AG04449 (cell line): ENCODE measurements around a stretch of chr9.

- RRBS: 18% methylated on average over 13 of the region's 40 CpGs
These were observed 16.6 kb upstream of the QRFP start for GRCh38 chr9:130913044-130913750.

- RRBS: no CpG with 5 or more reads among the region's 14 CpGs
These were observed 2.6 kb downstream of the FIBCD1 start for GRCh38 chr9:130936063-130937186.

DNA sequence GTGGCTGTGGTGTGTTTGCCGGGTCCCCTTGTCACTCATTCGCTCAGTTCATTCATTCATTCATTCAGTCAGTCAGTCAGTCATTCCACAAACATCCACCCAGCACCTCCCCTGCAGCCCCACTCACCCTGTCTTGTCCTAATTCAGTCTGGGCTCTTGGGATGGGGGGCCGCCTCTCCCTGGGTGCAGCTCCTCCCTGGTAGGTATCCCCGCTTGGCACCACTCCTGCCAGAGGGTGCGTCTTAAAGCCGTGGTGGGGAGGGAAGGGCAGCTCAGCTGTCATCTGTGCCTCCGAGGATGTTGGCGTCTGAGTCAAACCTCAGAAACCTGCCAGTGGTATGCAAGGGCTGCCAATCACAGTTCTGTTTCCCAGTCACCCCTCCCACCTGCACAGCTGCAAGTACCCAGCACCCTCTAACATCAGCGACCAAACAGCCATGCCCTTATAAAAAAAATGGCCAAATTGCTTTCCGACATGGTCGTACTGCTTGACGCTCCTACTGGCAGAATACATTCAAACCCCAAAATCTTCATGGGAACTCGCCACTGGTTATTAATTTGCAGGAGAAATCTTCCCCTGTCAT is 8.2 kb upstream of the FIBCD1 start:
- RRBS: no CpG with 5 or more reads among the region's 13 CpGs

- RRBS: 63% methylated on average over 1 of the region's 12 CpGs
These were observed 11.1 kb upstream of the AIF1L start for GRCh38 chr9:131085216-131085642.

- RRBS: no CpG with 5 or more reads among the region's 11 CpGs
These were observed 4.1 kb downstream of the AIF1L start for GRCh38 chr9:131100326-131100907.

DNA sequence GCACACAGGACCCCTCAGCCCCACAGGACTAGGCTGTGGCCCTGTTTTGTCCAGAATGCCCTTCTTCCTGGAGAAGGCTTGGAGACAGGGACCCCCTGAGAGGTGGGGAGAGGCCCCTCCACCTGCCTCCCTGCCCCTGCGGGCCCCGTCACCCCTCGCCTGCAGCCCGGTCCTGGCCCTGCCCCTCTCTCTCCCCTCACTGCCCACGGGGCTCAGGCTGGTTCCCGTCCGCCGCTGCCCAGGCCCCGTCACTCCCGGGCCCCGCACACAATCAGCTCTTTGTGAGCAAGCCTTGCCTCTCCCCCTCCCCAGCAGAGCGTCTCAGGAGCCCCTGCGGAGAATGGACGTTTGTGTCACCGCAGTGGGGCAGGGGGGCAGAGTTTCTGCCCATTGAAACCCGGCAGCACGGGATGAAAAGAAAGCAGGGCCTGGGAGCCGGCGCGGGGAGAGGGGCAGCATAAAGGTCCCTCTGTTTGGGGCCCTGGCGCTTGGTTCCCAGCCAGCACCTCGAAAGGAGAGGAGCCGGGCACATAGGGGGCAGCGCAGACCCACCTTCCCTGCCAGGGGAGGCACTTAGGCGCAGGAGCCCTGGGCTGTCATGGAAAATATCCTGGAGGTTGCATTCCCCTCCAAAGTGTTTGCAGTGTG is 13.5 kb upstream of the NUP214 start:
- RRBS: 88% methylated on average over 10 of the region's 25 CpGs

DNA sequence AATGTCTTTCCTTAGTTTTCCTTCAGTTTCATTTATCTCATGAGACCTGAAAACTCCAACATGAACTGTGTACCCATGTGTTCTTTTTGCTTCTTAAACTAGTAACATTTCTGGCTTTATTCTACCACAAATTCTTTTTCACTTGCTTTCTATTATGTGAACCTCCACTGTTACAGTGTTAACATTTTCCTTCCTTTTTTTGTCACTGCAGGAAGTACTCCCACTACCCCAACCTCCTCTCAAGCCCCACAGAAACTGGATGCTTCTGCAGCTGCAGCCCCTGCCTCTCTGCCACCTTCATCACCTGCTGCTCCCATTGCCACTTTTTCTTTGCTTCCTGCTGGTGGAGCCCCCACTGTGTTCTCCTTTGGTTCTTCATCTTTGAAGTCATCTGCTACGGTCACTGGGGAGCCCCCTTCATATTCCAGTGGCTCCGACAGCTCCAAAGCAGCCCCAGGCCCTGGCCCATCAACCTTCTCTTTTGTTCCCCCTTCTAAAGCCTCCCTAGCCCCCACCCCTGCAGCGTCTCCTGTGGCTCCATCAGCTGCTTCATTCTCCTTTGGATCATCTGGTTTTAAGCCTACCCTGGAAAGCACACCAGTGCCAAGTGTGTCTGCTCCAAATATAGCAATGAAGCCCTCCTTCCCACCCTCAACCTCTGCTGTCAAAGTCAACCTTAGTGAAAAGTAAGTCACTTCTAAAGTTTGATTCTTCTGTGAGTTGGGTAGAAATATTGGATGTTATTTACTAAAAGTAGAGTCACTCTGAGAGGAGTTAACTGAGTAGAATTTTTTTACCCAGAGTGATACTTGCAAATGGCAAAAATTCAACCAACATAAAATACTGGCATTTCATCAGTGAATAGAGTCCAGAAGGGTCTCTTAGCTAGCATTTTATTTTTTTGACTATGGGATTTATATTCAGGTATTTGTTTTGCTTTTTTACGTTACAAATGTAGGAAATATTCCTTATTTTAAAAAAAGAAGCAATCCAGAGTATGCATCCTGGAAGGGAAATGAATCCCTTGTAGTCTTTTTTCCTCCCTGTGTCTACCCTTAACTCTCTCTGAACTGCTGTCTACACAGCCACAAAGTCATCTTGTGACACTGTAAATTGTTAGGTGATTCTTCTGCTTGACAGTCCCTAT is 19.1 kb downstream of the NUP214 start:
- RRBS: no CpG with 5 or more reads among the region's 4 CpGs

- RRBS: no CpG with 5 or more reads among the region's 8 CpGs
These were observed 37.2 kb downstream of the NUP214 start for GRCh38 chr9:131162159-131163360.

DNA sequence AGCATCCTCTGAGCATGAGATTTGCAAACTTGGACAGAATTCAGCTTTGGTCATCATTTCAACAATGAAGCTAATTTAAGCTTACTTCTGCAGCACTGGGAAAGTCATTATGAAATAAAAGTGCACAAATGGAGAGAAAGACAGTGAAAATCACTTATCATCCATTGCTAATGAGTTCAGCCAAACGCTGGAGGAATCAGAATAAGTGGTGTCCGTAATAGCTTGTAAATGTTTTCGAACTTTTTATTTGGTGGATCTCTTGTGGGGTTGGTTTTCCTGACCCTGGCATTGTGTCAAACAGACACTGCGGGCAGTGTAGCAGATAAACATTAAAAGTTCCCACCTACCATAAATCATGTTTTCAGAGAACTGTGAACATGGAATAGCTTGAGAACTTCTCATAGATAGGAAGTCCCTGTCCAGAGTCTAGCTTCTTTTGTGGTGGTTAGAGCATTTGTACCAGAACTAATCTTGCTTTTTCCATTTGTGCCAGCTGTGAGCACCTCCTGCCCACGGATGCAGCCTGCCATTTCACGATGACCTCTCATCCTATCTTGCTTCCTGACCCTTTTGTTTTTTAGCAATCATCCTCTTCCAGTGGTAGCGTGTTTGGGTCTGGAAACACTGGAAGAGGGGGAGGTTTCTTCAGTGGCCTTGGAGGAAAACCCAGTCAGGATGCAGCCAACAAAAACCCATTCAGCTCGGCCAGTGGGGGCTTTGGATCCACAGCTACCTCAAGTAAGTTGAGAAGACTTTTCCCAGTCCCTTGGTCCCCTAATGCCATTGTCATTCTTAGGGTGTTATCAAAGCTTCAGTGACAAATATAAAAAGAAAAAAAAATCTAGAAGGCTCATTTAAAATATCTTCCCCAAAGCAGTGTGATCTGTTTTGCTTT is 61.4 kb downstream of the FAM78A start:
- RRBS: no CpG with 5 or more reads among the region's 8 CpGs

- RRBS: no CpG with 5 or more reads among the region's 10 CpGs
These were observed 42.2 kb downstream of the FAM78A start for GRCh38 chr9:131234043-131234606.

GRCh38 chr9:131252093-131252528 is 24.2 kb downstream of the FAM78A start:
- RRBS: 79% methylated on average over 3 of the region's 25 CpGs

GRCh38 chr9:131403349-131403822 is 9.5 kb downstream of the PRRC2B start:
- RRBS: no CpG with 5 or more reads among the region's 9 CpGs

DNA sequence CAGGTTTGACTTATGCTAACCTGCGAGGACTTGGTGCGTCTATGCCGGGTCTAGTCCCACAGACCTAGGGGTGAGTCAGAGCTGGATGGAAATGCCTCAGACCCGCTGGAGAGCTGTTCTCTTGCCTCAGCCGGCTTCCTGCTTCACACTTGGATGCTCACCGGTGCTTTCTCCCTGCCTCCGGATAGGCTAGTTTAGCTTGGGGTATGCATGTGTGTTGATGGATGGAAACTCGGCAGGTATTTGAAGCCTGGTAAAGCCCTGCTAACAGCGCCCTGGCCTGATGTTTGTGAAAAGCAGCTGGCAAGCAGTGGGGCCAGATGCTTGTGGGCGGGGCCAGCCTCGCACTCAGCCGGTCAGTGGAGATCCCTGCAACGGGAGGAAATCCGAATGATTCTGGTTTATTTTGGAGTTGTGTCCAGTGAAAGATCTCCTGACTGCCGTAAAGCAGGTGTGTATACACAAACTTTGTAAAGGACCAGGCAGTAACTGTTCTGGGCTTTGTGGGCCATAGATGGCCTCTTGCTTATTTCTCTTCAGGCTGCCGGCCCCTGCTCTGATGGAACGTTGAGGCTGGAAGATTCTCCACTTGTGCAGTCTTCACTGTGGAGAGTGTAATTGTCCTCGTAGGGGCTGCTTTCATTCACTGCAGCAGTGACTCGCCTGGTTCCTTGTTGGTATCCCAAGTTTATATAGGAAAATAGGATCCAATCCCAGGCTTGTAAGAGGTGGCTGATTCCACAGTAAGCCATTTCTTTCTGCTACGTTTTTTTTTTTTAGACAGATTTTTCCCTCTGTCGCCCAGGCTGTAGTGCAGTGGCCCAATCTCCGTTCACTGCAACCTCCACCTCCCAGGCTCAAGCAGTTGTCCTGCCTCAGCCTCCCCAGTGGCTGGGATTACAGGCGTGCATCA is 29.5 kb downstream of the PRRC2B start:
- RRBS: 3% methylated on average over 3 of the region's 23 CpGs

DNA sequence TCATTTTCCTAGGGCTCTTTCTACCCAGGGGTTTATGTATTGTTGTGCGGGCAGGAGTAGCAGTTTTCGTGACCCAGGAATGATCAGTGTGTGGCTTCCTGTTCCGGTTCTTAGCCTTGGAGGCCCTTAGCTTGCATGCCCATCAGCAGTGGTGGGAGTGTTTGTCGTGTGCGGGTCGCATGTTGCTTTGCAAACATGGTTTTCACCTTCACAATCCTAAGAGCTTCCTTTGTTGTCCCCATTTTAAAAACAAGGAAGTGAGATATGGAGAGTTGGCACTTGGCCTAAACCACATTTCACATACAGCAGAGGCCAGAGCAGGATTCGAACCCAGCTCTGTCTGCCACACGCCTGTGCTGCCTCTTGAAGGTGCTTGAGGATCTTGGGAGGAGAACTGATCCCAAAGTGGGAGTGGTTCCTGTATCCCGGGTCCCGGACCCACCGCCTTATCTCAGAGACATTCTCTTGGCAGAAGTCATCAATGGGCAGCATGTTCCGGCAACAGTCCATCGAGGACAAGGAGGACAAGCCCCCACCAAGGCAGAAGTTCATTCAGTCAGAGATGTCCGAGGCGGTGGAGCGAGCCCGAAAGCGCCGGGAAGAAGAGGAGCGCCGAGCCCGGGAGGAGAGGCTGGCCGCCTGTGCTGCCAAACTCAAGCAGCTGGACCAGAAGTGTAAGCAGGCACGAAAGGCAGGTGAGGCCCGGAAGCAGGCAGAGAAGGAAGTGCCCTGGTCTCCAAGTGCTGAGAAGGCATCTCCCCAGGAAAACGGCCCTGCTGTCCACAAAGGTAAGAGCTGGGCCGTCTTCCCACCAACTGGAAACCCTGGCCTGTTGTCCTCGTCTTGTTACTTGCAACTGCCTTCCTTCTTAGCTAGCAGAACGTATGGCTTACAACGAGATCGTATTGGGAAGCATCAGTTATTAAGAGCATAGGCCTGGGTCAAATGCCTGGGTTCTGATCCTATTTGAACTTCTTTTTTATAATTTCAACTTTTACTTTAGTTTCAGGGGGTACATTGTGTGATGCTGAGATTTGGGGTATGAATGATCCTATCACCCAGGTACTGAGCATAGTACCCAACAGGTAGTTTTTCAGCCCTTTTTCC is 38.1 kb upstream of the POMT1 start:
- RRBS: 93% methylated on average over 12 of the region's 31 CpGs

GRCh38 chr9:131475129-131475736 is 27.5 kb upstream of the POMT1 start:
- RRBS: no CpG with 5 or more reads among the region's 33 CpGs

- RRBS: no CpG with 5 or more reads among the region's 8 CpGs
These were observed 19.4 kb upstream of the POMT1 start for GRCh38 chr9:131483221-131483860.

DNA sequence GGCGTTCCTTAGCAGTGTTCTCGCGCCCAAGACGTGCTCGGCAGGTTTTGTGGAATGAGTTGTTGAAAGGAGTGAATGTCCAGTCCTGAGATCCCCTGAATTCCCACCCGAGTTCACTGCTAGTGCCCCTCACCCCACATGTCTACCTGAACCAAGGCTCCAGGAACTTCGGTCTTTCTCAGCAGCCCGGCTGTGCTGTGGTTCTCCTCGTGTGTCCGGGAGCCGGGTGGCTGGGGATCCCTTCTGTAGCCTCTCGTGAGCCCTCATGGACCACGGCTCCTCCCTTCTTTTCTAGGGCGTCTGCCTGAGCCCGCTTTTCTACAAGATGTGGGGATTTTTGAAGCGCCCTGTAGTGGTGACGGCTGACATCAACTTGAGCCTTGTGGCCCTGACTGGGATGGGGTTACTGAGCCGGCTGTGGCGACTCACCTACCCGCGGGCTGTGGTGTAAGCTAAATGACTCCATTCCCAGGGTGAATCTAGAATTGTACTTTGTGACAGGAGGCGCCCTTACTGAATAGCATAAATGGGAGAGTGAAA is 1.2 kb downstream of the POMT1 start:
- RRBS: no CpG with 5 or more reads among the region's 22 CpGs

- RRBS: no CpG with 5 or more reads among the region's 16 CpGs
These were observed 48.3 kb downstream of the PRRT1B start for GRCh38 chr9:131593484-131594095.

GRCh38 chr9:131628487-131629568 is 83.5 kb downstream of the PRRT1B start:
- RRBS: no CpG with 5 or more reads among the region's 26 CpGs

DNA sequence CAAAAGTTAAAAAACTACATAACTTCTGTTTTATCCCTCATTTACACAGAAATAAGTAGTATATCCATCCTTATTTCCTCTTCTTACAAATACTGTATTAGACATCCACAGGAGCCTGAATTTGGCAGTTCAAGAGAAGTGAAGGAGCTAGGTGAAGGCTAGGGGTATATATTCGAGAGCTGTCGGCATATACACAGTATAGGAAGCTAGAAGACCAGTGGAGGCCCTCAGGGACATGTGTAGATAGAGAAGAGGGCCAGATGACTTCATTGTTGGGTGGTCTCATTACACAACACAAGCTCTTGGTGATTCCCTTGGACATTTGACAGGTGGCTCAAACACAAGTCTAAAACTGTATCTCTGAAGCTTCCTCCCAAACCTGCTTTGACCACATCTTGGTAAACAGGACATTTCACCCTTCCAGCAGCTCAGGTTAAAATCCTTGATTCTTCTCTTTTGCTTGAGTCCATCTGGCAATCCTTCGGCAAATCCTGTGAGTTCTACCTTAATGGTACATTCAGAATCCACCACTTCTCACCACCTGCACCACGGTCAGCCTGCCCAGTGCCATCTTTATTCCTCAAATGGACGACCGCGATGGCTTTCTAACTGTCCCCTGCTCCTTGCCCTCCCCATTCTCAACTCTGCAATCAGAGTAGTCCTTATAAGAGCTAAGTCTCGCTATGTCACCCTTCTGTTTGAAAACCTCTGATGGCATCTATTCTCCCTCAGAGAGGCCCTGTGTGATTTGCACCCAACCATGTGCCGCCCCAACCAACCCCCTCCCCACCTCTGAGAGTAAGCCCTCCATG is 74.8 kb downstream of the RAPGEF1 start:
- RRBS: no CpG with 5 or more reads among the region's 9 CpGs